Measurements from ENCODE around the genes PI4KA, YPEL1 and VPREB1.

GRCh38 chr22:20764550-20765485 lies 9.1 kb upstream of the SERPIND1 start:
- RRBS = no CpG with 5 or more reads among the region's 18 CpGs

DNA sequence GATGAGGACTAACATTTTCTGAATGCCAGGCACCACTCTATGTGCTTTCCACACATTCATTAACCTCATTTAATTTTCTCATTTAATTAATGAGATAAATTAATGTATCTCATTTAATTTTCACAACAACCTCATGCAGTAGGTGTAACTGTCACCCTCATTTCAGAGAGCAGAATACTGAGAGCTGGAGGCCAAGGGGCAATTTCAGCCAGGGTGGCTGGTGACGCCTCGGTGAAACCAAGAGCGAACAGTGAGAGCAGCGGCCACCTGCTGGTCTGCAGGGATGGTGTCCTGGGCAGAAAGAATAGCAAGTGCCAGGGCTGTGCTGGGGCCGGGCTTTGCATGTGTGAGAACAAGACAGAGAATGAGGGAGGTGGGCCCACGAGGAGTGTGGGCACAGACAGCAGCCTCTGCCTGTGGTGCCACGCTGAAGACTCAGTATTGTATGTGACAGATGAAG lies 1.9 kb upstream of the SERPIND1 start:
- RRBS = no CpG with 5 or more reads among the region's 7 CpGs

DNA sequence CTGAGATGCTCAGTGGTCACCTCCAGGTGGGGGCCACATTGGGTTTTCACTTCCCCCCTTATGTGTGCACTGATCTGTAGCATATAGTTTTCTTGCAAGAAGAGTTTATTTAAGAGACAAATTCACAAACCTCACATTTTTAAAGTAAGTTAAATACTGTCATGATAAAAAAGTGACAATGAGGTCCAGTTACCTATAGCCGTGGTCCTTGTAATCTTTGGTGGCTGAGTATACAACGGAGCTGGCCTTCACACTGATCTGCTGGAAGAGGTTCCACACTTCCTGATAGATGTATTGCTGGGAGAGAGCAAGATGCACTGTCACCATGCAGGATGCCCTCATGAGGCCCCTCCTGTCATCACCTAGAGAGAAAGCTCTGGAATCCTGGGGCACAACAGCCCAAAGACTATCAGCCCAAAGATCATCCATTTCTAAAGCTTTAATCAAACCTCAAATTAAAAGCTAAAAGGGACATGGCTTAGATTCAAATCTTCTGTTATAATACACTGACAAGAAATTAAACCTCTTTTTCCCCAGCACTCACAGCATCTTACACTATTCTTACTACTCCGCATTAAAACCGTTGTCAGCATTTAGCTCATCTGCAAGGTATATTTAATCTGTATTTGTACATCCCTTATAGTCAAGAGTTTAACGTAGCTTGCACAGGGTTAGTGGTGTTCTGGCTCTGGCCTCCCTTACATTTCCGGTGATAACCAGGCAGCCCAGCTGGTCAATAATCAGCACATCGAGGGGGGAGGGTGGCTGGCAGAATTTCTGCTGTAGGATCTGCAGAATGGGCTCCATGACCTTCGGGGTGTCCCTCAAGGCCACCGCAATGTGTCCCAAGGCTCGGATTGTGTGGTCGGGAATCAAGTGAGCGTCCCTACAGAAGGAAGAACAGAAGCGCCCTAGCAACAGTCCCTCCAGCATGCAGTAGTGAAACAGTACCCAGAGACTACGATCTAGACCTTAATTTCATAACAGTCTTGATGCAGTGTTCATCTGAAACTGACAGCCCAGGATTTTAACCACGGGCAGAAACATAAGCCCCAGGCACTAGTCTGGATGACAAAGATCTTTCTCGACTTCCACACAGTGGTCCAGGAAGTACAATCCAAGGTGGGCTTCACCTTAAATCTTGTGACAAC lies 24.9 kb downstream of the SERPIND1 start:
- RRBS = no CpG with 5 or more reads among the region's 16 CpGs

GRCh38 chr22:20858195-20858939 lies at the start of gene PI4KA:
Gene PI4KA, minus strand, starts transcription at chr22:20858811.
- RRBS = 3% methylated on average over 25 of the region's 69 CpGs

DNA sequence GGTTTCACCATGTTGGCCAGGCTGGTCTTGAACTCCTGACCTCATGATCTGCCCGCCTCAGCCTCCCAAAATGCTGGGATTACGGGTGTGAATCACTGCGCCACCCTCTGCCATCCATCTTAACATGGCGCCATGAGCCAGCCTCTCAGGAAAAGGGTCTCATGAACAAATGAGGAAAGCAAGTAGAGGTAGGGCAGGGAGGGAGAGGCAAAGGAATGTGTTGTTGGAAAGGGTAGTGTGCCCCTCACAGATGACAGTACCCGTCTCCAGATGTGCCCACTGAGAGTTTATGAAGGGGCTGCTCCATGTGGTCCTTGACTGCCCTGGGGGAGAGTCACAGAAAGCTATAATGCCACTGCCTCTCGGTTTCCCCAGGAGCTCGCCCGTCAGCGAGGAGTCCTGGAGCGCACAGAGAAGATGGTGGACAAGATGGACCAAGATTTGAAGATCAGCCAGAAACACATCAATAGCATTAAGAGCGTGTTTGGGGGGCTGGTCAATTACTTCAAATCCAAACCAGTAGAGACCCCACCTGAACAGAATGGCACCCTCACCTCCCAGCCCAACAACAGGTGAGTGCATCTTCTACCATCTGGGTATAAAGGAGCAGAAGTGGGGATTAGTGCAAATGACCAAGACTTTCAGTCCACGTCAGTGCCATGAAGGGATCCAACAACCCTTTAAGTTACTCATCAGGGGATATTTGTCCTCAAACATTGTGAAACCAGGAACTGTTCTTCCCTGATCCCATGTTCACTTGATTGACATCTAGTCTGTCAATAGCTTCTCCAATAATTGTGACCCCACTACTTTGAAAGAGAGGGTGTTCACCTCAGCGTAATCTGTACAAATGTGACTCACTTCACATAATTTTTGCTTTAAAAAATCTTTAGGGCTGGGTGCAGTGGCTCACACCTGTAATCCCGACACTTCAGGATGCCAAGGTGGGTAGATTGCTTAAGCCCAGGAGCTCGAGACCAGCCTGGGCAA lies 11.4 kb downstream of the SNAP29 start:
- RRBS = no CpG with 5 or more reads among the region's 15 CpGs

DNA sequence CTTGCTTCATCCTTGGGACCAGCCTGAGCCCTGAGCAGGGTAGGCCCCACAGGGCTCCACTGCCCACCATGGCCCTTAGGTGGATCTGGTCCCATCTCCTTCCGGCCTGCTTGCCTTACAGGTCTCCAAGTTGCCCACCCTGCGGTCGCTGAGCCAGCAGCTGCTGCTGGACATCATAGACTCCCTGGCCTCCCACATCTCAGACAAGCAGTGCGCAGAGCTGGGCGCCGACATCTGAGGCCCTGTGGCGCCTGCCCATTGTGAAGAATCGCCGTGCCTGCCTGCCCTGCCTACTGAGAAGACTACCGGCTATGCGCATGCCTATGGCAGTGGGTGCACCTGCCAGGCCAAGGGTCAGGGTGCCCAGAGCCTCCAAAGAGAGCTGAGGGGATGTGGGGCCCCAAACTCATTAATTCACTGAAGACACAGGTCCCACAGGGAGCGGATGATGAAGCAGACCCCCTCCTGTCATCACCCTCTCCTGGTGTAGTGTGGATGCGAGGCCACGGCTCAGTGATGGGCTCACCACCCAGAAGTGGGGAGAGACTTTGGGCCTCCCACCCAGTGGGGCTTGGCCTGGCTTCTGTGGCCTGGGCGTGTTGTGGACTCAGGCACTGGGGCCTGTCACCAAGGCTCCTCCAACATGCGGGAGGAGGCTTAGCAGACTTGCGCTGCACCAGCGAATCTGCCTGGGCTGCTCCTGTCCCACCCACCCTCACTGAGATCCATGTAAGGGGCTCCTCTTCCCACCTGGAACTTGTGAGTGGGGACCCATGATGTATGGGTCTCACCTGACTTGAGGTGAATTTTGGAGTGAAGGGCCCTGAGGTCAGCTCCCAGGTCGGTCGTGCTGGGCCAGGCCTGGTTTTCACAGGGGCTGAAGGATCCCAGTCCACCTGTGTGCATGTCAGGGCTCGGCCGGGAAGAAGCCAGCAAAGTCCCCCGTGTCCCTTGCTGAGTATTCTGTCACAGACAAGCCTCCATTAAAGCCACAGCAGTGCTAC lies 4.5 kb downstream of the THAP7 start:
- RRBS = no CpG with 5 or more reads among the region's 23 CpGs

DNA sequence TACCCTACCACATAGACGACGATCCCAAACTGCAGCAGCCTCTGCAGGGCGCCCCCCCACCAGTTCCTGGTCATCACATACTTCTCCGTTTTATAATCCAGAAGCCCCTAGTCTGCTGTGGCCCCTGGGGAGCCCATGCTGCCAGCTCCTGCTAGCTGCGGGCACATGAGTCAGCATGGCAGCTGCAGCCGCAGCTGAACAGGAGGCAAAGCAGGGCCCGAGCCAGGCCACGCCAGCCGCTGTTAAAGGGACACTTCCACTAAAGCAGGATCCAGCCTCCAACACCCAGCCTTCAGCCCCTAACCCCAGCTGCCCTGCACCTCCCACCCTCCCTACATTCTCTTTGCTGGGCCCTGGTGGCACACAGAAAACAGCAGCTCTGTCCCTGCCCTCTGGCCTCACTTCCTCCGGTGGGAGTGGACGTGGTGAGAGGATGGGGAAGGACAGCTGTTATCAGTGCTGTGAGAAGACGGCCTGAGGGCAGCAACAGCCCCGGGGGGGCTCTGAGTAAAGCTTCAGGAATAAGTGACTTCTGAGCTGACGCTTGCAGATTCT lies 788 bp upstream of the LRRC74B start:
- RRBS = 48% methylated on average over 4 of the region's 14 CpGs

GRCh38 chr22:21445539-21446636 lies 21.3 kb upstream of the TMEM191C start:
- RRBS = 82% methylated on average over 4 of the region's 60 CpGs

- RRBS = no CpG with 5 or more reads among the region's 5 CpGs
Observed at GRCh38 chr22:21587688-21588654, 20.5 kb downstream of the UBE2L3 start.

DNA sequence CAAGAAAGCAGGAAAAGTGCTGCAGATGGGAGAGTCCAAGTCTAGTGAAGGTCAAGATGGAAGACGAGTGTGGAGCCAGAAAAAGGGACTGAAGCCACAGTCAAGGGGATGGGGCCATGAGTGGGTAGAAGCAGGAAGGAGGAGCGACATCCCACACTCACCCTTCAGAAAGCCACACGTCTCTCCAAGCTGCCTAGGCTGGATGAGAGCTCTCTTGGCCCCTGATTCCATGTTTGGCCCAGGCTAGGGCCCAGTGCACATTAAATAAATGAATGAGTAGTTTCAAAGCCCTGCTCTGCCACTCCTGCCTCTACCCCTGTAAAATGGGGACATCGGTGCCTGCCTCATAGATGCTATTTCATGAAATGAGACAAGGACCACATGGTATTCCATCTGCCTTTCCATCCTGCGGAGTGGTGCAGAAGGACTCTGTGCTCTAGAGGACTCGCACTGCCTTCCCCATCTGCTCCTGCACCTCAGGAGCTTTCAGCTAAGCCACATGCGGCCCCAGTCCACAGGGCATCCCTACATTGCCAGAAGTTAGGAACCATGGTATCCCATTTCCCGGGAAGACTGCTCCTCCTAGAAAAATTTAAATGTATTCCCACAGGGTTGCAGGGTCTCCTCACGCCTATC lies 2.8 kb downstream of the YDJC start:
- RRBS = no CpG with 5 or more reads among the region's 9 CpGs

GRCh38 chr22:21651622-21652459 lies 9.7 kb downstream of the SDF2L1 start:
- RRBS = 7% methylated on average over 18 of the region's 68 CpGs

- RRBS = 3% methylated on average over 45 of the region's 152 CpGs
Observed at GRCh38 chr22:21735276-21736426, at the start of gene YPEL1. Gene YPEL1, minus strand, starts transcription at chr22:21735794.

DNA sequence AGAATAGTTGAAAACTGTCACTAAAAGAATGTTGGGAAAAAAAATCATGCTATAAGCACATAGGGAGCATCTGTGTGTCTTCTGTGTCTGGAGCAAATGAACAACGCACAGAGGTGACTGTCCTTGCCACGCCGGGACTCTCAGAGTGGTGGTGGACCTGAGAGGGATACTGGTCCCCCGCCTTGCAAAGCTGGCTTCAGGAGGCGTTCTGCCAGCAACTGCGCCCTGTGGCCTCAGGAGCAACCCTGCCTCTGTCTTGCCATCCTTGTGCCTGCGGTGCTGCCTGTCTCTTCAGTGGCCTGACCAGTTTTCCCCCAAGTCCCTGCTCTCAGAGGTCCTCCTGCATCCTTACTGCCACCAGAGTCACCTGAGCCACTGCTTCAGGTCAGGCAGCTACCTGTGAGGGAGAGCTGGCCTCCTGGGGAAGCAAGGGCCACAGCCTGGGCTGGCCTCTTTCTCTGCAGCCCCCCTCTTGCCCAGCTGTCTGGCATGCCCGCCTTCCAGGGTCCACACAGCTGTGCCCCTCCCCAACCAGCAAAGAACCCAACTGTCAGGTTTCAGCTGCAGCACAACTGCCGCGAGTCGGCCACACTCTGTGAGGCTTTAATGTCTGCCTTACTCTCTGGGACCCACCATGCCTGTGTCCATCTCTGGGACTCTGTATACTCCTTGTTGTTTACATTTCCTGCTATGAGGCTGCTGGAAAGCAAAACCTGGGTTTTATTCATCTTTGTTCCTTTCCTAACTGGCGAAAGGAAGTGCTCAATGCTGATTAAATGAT lies 30.5 kb upstream of the YPEL1 start:
- RRBS = no CpG with 5 or more reads among the region's 12 CpGs

DNA sequence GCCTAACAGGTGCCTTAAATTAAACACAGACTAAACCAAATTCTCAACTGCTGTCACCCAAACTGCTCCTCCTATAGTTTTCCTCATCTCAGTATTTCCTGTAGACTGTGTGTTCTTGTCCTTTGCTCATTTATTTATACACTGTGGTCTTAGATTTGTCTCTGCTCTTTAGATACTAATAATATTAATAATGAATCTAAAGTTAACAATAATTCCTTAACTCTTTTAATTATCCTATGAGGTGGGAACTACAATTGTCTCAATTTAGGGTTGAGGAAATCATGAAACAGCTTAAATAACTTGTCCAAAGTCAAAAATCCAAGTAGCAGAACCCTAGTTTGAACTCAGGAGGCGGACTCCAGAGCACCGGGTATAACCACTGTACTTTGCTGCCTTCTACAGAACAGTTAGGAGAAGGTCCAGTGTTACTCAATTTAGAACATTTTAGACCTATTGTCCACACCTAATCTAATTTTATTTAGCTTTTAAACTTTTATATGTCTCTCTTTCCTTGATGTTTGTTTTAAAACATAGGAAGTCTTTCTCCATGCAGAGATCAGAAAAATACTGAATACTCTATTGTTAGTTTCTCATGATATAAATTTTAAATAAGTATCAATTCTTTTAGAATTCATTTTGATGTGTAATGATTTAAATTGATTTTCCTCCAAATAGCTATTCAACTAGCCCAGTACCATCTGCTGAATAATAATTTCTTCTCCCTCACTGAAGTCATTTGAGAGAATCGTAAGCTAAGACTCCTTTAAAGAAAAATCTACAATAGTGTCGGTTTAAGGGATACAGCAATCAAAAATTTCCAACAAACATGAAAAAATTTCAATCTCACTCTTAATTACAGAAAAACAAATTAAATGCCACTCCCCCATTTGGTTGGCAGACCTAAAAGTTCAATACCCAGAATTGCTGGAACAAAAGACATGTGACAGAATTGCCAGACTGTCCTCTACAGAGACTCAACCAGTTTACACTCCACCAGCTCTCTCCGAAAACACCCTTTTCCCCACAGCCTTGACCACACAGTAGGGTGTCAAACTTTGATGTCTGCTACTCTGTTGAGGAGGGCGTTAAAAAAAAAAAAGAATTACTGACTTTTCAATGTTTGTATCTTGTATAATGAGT lies 44.2 kb upstream of the YPEL1 start:
- RRBS = no CpG with 5 or more reads among the region's 6 CpGs

GRCh38 chr22:21807097-21807891 lies 60.2 kb downstream of the MAPK1 start:
- RRBS = no CpG with 5 or more reads among the region's 6 CpGs

GRCh38 chr22:21831981-21833007 lies 35.2 kb downstream of the MAPK1 start:
- RRBS = no CpG with 5 or more reads among the region's 3 CpGs

GRCh38 chr22:21864751-21865636 lies 2.5 kb downstream of the MAPK1 start:
- RRBS = no CpG with 5 or more reads among the region's 5 CpGs

- RRBS = no CpG with 5 or more reads among the region's 5 CpGs
Observed at GRCh38 chr22:22167499-22168474, 76.8 kb upstream of the VPREB1 start.

DNA sequence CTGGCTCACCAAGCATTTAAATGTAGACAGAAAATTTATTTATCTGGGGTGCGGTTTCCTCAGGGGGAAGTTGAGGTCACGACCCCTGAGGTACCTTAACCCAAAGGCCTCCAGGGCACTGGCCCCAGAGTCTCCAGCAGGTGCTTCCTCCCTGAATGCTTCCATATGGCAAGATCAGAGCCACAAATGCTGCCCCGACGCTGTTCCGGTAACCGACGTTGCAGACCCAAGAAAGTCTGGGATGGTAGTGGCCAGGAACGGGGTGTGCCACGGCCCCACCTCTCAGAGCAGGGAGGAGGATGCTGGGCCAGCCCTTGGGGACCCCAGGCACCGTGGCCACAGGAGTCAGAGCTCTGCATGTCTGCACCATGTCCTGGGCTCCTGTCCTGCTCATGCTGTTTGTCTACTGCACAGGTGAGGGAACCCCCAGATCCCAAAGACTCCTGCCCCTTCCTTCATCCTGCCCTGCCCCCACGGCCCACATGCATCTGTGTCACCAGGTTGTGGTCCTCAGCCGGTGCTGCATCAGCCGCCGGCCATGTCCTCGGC lies at the start of gene VPREB1:
Gene VPREB1 (plus strand): TSS at position 341 of the 549 bp plus-strand sequence.
- RRBS = 5% methylated on average over 2 of the region's 15 CpGs

- RRBS = no CpG with 5 or more reads among the region's 17 CpGs
Observed at GRCh38 chr22:22380246-22381318, 128.0 kb downstream of the ZNF280B start.

Data from UCH-1 (cell line).